ENCODE data around the gene MFSD10.

DNA sequence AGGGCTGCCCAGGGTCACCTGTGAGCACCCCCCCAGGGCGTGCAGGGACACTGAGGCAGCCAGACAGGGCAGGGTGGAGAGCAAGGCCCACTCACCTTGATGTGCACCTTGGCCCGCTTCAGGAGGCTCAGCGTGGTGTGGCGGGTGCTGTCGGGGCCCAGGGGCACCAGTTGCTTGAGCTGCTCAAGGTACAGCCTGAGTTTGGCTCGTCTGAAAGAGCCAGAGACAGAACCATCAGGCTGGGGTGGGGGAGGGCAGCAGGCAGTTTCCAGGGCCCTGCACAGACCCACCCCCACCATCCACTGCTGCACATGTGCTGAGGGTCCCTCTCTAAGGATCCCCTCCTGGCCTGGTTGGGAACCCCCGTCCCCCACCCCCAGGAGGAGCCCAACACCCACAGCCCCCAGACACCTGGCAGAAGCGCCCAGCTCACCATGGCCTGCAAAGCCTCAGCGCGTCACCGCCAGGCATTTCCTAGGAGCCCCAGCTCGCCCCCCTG is 9.5 kb downstream of the MXD4 start:
- RRBS, result no CpG with 5 or more reads among the region's 12 CpGs

DNA sequence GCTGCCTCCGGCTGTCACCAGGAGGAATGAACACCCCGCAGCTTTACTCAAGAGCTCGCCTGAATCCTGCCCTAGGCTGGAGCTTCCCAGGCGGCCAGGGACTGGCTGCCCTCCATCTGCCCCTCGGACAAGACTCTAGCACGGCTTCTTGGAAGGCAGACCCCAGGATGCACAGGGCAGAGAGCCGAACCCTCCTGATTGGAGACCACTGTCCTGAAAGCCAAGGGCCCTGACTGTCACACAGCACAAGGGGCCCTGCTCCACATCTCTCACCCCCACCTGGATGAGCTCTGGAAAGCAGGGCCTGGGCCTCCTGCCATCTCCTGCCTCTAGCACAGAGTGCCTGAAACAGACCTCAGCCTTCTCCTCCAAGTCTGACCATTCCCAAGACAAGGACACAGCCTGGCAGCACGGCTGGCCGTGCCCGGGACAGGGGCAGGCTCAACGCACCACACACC is 4.4 kb downstream of the MXD4 start:
- RRBS, result no CpG with 5 or more reads among the region's 11 CpGs

- RRBS, result 40% methylated on average over 1 of the region's 5 CpGs
Measured at GRCh38 chr4:2266229-2266468, 4.2 kb upstream of the MXD4 start.

DNA sequence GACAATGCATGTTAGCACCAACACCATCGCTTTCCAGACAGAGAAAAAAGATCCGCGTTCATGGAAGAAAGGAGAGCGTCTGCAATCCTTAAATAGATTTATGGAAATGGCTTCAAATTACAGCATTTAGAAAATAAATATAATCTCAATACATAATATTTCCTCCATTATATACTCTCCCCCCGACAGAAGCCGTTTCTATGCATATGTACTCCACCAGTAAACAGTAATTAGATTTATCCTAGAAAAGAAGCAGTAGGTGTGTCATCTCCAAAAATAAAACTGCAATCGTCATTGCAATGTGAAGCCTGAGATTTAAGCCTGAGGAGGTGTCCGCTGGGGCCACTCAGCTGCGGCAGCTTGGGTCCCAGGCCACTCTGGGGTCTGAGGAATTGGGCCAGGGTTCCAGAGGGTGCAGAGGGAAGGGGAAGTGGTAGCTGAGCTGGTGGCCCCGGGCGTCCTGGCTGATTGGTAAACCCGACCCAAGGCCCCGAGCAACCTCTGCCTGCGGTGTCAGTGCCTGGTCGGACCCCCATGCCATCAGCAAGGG is 7.7 kb upstream of the MXD4 start:
- RRBS, result no CpG with 5 or more reads among the region's 15 CpGs

DNA sequence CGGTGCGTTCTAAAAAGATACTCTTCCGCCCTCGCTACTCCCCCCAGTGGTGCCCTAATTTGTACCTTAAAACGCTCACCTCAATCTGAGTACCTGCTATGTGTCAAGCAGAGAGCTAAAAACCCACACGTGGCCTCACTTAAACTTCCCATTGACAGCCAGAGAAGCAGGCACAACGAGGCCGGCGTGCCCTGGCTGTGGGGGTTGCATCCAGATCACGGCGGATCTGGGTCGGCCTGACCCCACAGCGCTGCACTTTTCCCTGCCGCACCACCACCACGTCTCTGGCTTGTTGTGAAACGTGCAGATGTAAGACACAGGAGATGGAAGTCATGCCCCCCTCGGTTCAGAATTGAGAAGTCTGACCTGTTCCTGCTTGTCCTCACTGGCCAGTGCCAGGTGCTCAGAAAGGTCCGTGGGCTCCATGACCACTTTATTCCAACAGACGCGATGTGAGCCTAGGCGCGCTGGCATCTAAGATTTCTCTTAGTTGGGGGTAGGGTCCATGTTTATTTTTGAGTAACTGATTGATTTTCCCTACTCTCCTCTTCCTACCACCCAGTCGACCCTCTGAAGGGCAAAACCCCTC is 919 bp upstream of the ZFYVE28 start:
- RRBS, result no CpG with 5 or more reads among the region's 23 CpGs

GRCh38 chr4:2469334-2470334 is 728 bp downstream of the RNF4 start:
- RRBS, result 3% methylated on average over 28 of the region's 70 CpGs

- RRBS, result no CpG with 5 or more reads among the region's 10 CpGs
Measured at GRCh38 chr4:2497892-2498264, 29.0 kb downstream of the RNF4 start.

GRCh38 chr4:2512589-2513025 is 23.8 kb upstream of the FAM193A start:
- RRBS, result no CpG with 5 or more reads among the region's 8 CpGs

GRCh38 chr4:2536804-2537997 is 754 bp downstream of the FAM193A start:
- RRBS, result 3% methylated on average over 92 of the region's 143 CpGs

- RRBS, result no CpG with 5 or more reads among the region's 16 CpGs
Measured at GRCh38 chr4:2696195-2696888, 59.8 kb downstream of the TNIP2 start.

DNA sequence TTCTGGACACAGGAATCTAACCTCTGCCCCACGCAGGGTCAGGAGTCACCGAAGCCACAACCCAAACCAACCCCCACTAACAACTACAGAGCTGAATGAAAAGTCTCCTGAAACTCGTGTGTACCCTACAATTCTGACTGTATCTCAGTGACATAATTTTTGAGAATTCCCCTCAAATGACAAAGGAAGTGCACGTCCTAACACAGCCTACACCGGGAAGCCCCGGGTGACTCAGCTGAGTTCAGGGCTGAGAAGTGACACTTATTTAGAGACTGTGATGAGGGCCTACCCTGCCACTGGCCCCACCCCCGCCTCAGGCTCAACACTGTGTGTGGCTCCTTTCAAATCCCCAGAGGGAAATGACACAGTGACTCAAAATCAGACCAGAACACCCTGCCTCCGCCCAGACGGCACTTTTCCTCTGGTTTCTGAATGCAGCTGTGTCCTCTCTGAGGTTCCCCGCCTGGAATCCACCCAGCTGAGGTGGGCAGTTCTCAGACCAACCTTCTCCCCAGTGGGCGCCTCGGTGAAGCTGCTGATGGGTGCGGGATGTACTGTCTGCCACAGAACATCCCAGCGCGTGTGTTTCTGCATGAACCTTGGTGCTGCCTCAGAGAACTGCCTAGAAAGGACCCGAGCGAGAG is 9.9 kb downstream of the TNIP2 start:
- RRBS, result no CpG with 5 or more reads among the region's 17 CpGs

GRCh38 chr4:2762411-2763475 is 6.6 kb upstream of the TNIP2 start:
- RRBS, result no CpG with 5 or more reads among the region's 52 CpGs

DNA sequence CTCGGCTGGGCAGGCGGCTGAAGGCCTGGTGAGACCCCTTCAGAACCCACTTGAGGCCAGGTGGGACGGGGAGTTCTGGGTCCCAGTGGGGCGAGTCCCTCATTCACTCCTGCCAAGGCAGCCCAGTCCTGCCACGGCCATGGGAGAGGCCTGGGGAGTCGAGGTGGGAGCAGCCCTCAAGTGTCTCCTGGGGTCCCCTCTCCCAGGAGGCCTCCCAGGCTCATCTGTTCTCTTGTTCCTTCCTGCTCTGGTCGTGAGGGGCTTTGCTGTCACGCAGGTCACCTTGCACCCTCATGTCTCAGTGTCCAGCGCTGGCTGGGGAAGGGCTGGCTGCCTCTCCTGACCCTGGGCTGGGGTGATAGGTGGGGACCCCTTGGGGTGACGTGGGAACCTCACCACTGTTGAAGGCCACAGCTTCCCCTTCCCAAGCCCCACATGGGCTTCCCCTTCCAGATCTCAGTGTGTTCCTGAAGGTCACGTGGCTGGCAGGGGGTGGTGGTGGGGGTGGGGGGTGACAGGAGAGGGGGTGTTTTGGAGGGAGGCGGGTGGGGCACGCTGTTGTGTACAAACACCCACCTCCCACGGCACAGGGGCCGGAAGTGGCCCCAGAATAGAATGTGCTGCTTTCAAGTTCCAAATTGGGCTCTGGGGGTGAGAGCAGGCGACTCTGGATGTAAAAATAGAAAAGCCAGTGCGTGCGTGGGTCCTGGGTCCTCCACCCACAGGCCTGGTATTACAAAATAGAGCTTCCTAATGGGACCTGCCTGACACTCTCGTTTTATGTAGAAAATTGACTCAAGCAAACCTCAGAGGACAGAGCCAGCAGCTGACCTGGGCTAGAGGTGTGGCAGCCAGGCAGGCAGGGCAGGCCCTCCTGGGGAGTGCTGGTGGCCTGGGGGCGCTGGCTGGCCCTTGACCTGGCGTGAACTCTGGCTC is 5.7 kb upstream of the SH3BP2 start:
- RRBS, result no CpG with 5 or more reads among the region's 21 CpGs

GRCh38 chr4:2796034-2797113 is 3.5 kb downstream of the SH3BP2 start:
- RRBS, result 76% methylated on average over 4 of the region's 34 CpGs

- RRBS, result 7% methylated on average over 1 of the region's 3 CpGs
Measured at GRCh38 chr4:2817427-2817695, 24.5 kb downstream of the SH3BP2 start.

DNA sequence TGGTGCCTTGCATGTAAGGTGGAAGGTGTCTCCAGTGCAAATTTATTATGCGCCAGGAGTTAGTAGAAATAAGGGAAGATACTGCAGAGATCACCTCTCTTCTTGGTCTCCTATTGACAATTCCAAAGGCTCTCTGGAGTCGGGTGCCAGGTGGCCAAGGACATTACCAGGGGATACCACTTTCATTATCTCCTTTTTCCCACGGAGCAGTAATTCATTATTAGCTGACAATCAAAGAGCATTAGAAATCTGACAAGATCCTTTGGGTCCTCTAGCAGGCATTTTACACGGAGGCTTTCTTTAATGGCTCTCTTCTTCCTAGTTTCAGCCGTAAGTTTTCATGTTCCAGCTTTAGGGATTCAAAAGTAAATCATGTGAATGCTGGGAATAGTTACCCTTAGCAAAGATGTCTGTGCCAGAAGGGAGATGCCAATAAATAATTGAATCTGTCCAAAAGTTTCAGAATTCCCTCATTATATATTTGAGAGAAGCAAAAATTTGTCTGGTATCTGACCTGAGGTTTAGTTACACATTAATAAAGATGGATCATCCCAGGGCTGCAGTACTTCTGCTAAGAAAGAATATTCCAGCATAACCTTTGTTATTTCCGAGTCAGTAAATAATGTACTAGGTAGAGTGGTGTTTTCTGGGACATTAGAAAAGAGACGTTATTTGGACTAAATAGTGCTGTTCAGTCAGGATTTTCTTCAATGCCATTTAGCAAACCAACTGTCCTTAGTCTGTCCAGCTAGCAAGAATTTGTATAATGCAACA is 26.3 kb downstream of the ADD1 start:
- RRBS, result no CpG with 5 or more reads among the region's 7 CpGs

- RRBS, result 5% methylated on average over 18 of the region's 47 CpGs
Measured at GRCh38 chr4:2934705-2935064, at the start of gene MFSD10. MFSD10 (minus strand) TSS chr4:2934825.

GRCh38 chr4:2939321-2940249 is 5.0 kb upstream of the MFSD10 start:
- RRBS, result 57% methylated on average over 6 of the region's 31 CpGs

- RRBS, result no CpG with 5 or more reads among the region's 21 CpGs
Measured at GRCh38 chr4:3047543-3048323, 26.7 kb upstream of the HTT start.

GRCh38 chr4:3121965-3122723 is 47.7 kb downstream of the HTT start:
- RRBS, result no CpG with 5 or more reads among the region's 11 CpGs

Measured in GM06990 (cell line).